Neuron (in vitro differentiated cells): Measurements from ENCODE around the genes CTTN and KRTAP5-8.

DNA sequence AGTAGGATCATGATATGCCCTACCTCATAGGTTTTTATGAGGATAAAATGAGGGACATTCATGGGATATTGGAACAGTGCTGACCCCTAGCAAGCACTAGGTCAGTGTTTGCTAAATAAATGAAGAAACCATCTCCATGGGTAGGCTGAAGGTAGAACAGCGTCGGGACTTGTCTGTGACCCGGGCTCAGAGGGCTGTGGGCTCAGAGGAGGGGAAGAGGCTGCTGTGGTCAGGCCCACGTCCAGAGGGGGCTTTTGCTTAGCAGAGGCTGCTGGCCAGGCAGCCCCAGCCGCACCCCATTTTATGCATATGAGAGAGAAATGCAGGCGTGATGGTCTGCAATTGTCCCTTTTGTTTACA lies 157.6 kb upstream of the CCND1 start:
- PRO-cap: no peak

GRCh38 chr11:69636994-69637612 lies 3.9 kb upstream of the CCND1 start:
- PRO-cap: no peak

DNA sequence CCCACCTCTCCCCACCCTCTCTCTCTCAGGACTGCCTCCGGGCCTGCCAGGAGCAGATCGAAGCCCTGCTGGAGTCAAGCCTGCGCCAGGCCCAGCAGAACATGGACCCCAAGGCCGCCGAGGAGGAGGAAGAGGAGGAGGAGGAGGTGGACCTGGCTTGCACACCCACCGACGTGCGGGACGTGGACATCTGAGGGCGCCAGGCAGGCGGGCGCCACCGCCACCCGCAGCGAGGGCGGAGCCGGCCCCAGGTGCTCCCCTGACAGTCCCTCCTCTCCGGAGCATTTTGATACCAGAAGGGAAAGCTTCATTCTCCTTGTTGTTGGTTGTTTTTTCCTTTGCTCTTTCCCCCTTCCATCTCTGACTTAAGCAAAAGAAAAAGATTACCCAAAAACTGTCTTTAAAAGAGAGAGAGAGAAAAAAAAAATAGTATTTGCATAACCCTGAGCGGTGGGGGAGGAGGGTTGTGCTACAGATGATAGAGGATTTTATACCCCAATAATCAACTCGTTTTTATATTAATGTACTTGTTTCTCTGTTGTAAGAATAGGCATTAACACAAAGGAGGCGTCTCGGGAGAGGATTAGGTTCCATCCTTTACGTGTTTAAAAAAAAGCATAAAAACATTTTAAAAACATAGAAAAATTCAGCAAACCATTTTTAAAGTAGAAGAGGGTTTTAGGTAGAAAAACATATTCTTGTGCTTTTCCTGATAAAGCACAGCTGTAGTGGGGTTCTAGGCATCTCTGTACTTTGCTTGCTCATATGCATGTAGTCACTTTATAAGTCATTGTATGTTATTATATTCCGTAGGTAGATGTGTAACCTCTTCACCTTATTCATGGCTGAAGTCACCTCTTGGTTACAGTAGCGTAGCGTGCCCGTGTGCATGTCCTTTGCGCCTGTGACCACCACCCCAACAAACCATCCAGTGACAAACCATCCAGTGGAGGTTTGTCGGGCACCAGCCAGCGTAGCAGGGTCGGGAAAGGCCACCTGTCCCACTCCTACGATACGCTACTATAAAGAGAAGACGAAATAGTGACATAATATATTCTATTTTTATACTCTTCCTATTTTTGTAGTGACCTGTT lies 10.5 kb downstream of the CCND1 start:
- PRO-cap: no peak

- PRO-cap: no peak
Observed at GRCh38 chr11:69654170-69654696, 13.3 kb downstream of the CCND1 start.

GRCh38 chr11:69891865-69892224 lies 72.6 kb upstream of the FGF3 start:
- PRO-cap: no peak

DNA sequence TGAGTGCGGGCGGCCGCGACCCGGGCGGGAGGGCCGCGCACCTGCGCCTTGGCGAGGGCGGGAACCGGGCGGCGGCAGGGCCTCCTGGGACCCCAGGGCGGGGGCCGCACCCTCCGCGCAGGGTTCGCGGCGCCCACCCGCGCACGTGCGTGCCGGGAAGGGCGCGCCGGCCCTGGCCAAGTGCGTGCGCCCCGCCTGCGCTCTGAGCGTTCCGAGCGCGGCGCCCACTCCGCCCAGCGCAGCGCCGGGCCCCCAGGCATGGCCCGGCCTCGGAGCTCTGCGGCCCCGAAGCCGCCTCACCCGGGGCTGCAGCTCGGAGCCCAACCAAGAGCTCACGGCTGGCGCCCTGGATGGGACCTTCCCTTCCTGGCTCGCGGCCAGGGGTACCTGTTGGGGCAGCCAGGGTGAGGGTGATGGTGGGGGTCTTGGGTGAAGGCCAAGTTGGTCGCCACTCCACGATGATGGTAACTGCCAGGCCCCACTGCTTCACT lies 644 bp downstream of the ANO1 start:
- PRO-cap: no peak

DNA sequence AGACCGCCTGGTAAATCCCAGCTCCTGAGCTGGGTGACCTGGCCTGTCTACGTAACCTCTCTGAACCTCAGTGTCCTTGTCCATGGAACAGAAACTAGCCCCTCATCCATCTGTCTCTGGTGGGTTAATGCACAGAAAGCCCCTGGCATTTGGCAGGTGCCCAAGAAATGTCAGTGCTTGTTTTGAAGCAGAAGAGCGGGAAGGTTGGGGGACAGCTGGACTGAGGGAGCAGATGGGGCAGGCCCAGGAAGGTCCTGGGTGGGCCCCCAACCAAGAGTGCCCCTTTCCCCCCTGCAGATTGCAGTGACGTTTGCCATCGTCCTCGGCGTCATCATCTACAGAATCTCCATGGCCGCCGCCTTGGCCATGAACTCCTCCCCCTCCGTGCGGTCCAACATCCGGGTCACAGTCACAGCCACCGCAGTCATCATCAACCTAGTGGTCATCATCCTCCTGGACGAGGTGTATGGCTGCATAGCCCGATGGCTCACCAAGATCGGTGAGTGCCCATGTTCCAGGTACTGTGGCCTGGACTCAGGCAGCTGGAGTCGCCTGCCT lies 42.2 kb upstream of the FADD start:
- PRO-cap: no peak

GRCh38 chr11:70188419-70188954 lies 14.6 kb upstream of the FADD start:
- PRO-cap: no peak

DNA sequence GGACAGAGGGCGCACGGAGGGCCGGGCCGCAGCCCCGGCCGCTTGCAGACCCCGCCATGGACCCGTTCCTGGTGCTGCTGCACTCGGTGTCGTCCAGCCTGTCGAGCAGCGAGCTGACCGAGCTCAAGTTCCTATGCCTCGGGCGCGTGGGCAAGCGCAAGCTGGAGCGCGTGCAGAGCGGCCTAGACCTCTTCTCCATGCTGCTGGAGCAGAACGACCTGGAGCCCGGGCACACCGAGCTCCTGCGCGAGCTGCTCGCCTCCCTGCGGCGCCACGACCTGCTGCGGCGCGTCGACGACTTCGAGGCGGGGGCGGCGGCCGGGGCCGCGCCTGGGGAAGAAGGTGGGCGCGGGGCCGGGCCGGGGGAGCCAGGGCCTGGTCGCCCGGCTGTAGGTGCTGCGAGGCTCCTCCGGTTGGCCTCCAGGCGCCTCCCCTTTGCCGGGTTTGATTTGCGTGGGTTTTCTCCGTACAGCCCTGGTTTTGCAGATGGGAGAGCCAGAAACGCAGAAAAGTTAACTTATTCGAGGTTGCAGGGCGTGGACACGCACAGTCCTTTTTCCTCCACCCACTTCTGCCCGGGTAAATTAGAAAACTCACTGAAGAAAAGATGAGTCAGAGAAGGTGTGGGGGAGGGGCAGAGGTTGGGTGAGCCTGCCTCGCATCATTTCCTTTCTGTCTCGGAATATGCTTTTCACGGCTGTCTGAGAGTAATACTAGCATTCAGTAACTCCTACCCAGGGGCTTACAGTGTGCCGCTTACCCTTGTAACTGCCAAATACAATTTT lies 500 bp downstream of the FADD start:
- PRO-cap: bidirectional peak, plus-strand start at position 447 of the sequence, minus-strand start at position 280 of the sequence

DNA sequence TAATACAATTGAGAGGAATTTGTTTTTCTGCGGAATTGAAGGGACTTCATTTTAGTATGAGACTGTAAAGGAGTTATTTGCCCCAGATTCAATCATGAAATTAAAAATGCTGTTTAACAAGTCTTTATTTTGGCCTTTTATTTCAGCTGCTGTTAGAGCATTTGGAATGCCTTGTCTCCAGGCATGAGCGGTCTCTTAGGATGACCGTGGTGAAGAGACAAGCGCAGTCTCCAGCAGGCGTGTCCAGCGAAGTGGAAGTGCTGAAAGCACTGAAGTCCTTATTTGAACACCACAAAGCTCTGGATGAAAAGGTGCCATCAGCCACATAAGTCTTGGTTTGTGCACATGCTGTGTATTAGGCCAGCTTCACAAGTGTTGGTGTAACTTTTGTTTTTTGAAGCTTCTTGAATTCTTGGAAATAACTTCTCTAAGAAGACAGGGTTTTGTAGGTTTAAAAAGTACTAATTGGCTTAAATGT lies 54.2 kb downstream of the PPFIA1 start:
- PRO-cap: no peak

GRCh38 chr11:70330054-70330458 lies 59.6 kb downstream of the PPFIA1 start:
- PRO-cap: no peak

DNA sequence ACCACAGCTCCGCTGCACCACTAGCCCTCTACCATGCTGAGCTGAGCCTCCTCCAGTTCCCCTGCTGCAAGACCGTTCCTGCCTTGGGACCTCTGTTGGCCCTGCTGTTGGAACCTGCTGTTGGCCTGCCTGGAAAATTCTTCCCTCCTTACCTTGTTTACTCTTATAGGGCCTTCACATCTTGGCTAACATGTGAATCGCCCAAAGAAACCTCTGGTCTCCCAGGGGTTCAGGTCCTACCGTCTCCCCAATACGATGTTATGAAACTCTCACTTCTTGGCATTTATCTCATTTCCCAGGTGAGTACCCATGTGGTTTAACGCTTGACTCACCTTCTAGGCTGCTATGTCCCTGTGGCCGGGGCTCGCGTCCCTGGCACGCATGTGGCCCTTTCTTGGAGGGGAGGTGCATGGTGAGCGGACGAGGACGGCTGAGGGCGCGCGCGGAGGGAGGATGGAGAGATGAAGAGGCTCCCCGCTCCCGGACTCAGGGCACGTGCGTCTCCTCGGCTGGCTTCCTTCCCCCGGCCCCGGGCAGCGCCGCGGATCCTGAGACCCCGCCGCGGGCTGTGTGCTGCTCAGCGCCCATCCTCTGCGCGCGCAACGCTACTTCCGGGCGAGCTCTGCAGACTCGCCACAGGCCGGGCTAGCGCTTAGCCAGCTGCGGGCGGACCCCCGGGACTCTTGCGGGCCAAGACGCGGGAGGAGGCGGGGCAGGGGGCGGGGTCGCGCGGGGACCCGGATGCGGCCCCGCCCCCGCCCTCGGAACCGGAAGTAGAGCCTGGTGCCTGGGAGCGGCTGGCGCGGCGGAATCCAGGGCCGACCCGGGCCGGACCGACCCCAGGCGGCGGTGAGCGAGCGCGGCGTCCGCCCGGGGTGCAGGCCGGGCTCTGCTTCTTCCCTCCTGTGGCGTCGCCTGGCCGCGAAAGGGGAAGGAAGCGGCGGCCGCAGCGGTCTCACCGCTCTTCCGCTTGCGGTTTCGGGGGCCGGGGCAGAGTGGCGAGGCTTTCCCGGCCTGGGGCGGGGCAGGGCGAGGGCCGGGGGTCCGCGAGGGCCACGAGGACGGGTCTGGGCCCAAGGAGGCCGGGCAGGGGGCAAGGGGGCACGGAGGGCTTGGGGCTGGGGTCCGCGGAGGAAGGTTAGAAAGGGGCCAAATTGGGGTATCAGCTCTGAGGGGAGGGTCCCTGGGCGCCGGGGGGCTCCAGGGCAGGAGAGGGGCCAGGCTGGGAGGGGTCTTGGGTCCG lies at the start of gene CTTN:
CTTN (plus strand) TSS at position 764 of the 1,243 bp plus-strand sequence.
- PRO-cap: bidirectional peak, plus-strand start at position 776 of the sequence, minus-strand start at position 572 of the sequence

DNA sequence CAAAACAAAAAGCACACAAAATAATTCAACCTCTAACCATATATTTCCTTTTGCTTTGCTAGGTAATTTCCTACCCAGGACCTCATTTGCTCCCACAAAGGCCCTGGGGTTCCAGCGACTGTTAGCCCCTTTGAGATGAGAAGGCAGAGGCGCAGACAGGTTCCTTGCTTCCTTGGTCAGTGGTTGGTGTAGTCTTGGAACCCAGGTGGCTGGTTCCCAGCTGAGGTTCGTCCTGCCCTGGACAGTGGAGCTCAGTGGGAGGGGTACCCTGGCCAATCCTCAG lies 61.6 kb downstream of the CTTN start:
- PRO-cap: no peak

DNA sequence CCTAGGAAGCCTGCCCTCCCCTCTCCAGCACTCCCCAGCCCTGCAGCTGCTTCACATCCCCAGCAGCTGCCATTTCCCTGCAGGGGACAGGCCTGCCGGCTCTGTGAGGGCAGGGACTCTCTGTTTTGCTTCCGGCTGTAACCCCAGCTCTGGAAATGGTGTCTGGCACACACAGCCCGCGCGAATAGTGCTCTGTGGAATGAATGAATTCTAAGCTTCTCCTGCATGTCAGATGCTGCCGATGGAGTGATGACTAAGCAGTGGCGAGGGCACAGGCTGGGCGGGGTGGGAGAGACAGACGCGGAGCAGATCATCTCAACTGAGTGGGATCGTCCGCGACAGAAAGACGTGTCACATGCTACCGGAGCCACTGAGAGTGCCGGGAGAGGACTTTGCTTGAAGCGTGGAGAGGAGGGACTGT lies 334.4 kb downstream of the CTTN start:
- PRO-cap: no peak

GRCh38 chr11:71434337-71434634 lies 13.9 kb downstream of the DHCR7 start:
- PRO-cap: no peak

- PRO-cap: no peak
Observed at GRCh38 chr11:71534669-71535241, 3.1 kb upstream of the KRTAP5-8 start.

GRCh38 chr11:71537627-71538054 lies at the start of gene KRTAP5-8:
Gene KRTAP5-8, plus strand, starts transcription at chr11:71538025.
- PRO-cap: no peak

DNA sequence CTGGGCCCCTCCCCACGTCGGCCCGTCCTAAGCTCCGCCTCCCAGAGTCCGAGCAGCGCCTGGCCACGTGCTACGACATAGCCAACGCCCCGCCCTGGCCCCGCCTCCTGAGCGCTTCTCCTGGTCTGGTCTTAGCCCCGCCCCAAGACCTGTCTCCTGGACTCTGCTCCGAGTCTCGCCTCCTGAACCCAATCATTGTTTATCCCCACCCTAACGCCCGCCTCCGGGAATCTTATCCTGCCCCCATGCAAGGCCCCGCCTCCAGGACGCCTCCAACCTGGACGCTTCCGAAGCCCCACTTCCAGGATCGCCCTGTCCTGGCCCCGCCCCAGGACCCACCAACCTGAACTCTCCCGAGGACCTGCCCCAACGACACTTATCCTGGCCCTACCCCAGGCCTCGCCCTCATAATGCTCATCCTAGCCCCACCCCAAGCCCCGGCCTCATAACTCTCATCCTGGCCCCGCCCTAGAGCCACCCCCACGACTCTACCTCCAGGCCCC lies 46.0 kb upstream of the DEFB108B start:
- PRO-cap: bidirectional peak, plus-strand start at position 134 of the sequence, minus-strand start outside the sequence; bidirectional peak, plus-strand start at position 264 of the sequence, minus-strand start at position 194 of the sequence; bidirectional peak, plus-strand start outside the sequence, minus-strand start at position 370 of the sequence

DNA sequence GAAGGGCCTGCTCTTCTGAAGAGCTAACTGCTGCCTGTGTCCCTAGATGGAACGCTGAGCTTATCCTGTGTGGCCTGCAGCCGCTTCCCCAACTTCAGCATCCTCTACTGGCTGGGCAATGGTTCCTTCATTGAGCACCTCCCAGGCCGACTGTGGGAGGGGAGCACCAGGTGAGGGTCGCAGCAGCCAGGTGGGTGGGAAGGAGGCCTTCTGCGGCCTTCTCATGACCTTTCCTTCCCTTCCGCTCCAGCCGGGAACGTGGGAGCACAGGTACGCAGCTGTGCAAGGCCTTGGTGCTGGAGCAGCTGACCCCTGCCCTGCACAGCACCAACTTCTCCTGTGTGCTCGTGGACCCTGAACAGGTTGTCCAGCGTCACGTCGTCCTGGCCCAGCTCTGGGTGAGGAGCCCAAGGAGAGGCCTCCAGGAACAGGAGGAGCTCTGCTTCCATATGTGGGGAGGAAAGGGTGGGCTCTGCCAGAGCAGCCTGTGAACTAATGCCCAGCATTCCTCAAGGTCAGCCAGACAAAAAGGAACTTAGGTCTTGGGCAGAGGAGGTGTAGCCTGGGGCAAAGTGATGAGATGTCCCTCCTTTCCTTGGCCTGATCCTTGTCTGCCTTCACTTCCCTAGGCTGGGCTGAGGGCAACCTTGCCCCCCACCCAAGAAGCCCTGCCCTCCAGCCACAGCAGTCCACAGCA lies 2.6 kb downstream of the IL18BP start:
- PRO-cap: no peak

GRCh38 chr11:72007612-72008190 lies 9.0 kb downstream of the IL18BP start:
- PRO-cap: no peak